K562 (cell line): ENCODE measurements around a stretch of chr20.

DNA sequence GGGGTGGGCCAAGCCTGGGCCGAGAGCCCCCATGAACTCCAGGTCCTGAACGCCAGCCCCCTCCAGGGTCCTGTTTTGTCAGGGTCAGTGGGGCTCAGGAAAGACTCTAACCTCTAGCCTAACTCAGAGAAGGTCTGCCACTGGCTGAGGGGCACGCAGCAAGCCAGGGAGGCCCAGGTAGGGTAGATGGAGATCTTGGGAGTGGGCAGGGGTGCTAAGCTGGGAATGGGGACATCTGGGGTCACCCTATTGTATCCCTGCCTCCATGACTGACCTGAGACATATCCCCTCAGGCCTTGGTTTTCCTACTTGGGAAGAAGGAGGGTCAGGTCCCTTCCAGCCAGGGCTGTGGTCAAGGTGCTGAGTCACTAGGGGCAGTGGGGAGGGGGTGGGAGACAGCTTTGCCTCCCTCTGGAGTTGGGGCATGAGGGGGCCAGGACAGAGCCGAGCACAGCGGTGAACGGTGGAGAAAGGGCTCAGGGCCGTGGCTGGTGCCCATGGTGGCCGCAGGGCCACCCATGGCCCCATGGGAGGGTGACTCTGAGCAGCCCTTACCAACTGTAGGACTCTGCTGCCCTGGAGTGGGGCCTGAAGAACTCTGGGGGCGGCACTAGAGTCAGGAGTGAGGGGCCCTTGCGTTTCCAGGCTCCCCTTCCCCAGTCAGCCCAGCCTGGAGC is 844 bp downstream of the NECAB3 start:
- RAMPAGE, long total RNA = no peak
- RRBS = no CpG with 5 or more reads among the region's 10 CpGs
PRO-cap:
- standard = bidirectional peak, plus-strand start at position 416 of the sequence, minus-strand start at position 295 of the sequence
- CoPRO, capped RNA only, 2 experiments = peak in 1 of 2 experiments; most common plus-strand start position 436 of the sequence (in 1); most common minus-strand start position 146 of the sequence (in 1)
- CoPRO, capped and uncapped RNA, 2 experiments = no peak in any of the 2 experiments
- CoPRO, uncapped RNA only, 2 experiments = no peak in any of the 2 experiments
CAGE:
- cytosol, long polyA plus RNA = no peak
- long polyA plus RNA = no peak
- nucleolus, long total RNA = no peak
- nucleus, long polyA plus RNA = no peak

DNA sequence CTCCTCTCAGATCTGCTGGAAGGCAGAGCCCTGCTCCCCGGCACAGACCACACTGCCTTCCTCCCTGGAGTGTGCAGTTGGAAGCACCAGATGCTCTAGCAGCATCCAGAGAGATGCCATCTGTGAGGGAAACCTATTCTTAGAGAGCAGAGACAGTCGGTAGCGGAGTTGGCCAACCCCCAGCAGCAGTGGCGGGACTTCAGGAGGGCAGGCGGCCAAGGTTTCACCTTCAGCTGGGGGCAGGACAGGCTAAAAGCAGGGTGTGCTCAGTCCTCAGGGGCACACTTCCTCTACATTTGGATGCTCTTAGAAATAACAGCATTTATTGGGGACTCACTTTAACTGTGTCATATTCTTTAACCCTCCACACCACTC is 16.8 kb upstream of the E2F1 start:
- RAMPAGE, long total RNA = no peak
- RRBS = no CpG with 5 or more reads among the region's 5 CpGs
PRO-cap:
- standard = no peak
- CoPRO, capped RNA only, 2 experiments = no peak in any of the 2 experiments
- CoPRO, capped and uncapped RNA, 2 experiments = no peak in any of the 2 experiments
- CoPRO, uncapped RNA only, 2 experiments = no peak in any of the 2 experiments
CAGE:
- cytosol, long polyA plus RNA = no peak
- long polyA plus RNA = no peak
- nucleolus, long total RNA = no peak
- nucleus, long polyA plus RNA = no peak

- RAMPAGE, long total RNA = no peak
- RRBS = 67% methylated on average over 3 of the region's 18 CpGs
PRO-cap:
- standard = no peak
- CoPRO, capped RNA only, 2 experiments = no peak in any of the 2 experiments
- CoPRO, capped and uncapped RNA, 2 experiments = no peak in any of the 2 experiments
- CoPRO, uncapped RNA only, 2 experiments = no peak in any of the 2 experiments
CAGE:
- cytosol, long polyA plus RNA = no peak
- long polyA plus RNA = no peak
- nucleolus, long total RNA = no peak
- nucleus, long polyA plus RNA = no peak
Measured at GRCh38 chr20:33792923-33793598, 18.1 kb upstream of the CHMP4B start.

- RAMPAGE, long total RNA = no peak
- RRBS = no CpG with 5 or more reads among the region's 9 CpGs
PRO-cap:
- standard = no peak
- CoPRO, capped RNA only, 2 experiments = no peak in any of the 2 experiments
- CoPRO, capped and uncapped RNA, 2 experiments = no peak in any of the 2 experiments
- CoPRO, uncapped RNA only, 2 experiments = no peak in any of the 2 experiments
CAGE:
- cytosol, long polyA plus RNA = no peak
- long polyA plus RNA = no peak
- nucleolus, long total RNA = no peak
- nucleus, long polyA plus RNA = no peak
Measured at GRCh38 chr20:33828153-33828861, 17.2 kb downstream of the CHMP4B start.

- RAMPAGE, long total RNA = no peak
- RRBS = 63% methylated on average over 1 of the region's 7 CpGs
PRO-cap:
- standard = no peak
- CoPRO, capped RNA only, 2 experiments = no peak in any of the 2 experiments
- CoPRO, capped and uncapped RNA, 2 experiments = no peak in any of the 2 experiments
- CoPRO, uncapped RNA only, 2 experiments = no peak in any of the 2 experiments
CAGE:
- cytosol, long polyA plus RNA = no peak
- long polyA plus RNA = no peak
- nucleolus, long total RNA = no peak
- nucleus, long polyA plus RNA = no peak
Measured at GRCh38 chr20:33836907-33837524, 25.9 kb downstream of the CHMP4B start.

GRCh38 chr20:33855853-33856341 is 44.7 kb downstream of the CHMP4B start:
- RAMPAGE, long total RNA = no peak
- RRBS = no CpG with 5 or more reads among the region's 1 CpG
PRO-cap:
- standard = no peak
- CoPRO, capped RNA only, 2 experiments = no peak in any of the 2 experiments
- CoPRO, capped and uncapped RNA, 2 experiments = no peak in any of the 2 experiments
- CoPRO, uncapped RNA only, 2 experiments = peak in 1 of 2 experiments; most common plus-strand start chr20:33856023 (in 1)
CAGE:
- cytosol, long polyA plus RNA = no peak
- long polyA plus RNA = no peak
- nucleolus, long total RNA = no peak
- nucleus, long polyA plus RNA = no peak

DNA sequence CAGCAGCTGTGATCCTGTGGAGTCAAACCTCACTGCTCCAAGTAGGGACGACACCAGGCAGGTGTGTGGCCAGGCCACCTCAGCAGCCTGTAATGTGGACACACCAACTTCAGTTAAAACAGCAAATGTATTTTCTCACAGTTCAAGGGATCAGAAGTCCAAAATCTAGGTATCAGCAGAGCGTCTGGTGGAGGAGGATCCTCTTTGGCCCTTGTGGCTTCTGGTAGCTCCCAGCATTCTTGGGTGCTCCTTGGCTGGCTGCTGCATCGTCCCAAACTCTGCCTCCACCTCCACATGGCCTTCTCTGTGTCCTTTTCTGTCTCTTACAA is 47.1 kb downstream of the CHMP4B start:
- RAMPAGE, long total RNA = no peak
- RRBS = no CpG with 5 or more reads among the region's 3 CpGs
PRO-cap:
- standard = no peak
- CoPRO, capped RNA only, 2 experiments = no peak in any of the 2 experiments
- CoPRO, capped and uncapped RNA, 2 experiments = no peak in any of the 2 experiments
- CoPRO, uncapped RNA only, 2 experiments = peak in 2 of 2 experiments; most common plus-strand start position 130 of the sequence (in 2)
CAGE:
- cytosol, long polyA plus RNA = no peak
- long polyA plus RNA = no peak
- nucleolus, long total RNA = no peak
- nucleus, long polyA plus RNA = no peak

- RAMPAGE, long total RNA = no peak
- RRBS = no CpG with 5 or more reads among the region's 17 CpGs
PRO-cap:
- standard = no peak
- CoPRO, capped RNA only, 2 experiments = no peak in any of the 2 experiments
- CoPRO, capped and uncapped RNA, 2 experiments = no peak in any of the 2 experiments
- CoPRO, uncapped RNA only, 2 experiments = peak in 2 of 2 experiments; most common plus-strand start chr20:34087771 (in 1); most common minus-strand start chr20:34087870 (in 1)
CAGE:
- cytosol, long polyA plus RNA = no peak
- long polyA plus RNA = no peak
- nucleolus, long total RNA = no peak
- nucleus, long polyA plus RNA = no peak
Measured at GRCh38 chr20:34087650-34088712, 24.1 kb downstream of the EIF2S2 start.

- RAMPAGE, long total RNA = no peak
- RRBS = no CpG with 5 or more reads among the region's 11 CpGs
PRO-cap:
- standard = no peak
- CoPRO, capped RNA only, 2 experiments = no peak in any of the 2 experiments
- CoPRO, capped and uncapped RNA, 2 experiments = no peak in any of the 2 experiments
- CoPRO, uncapped RNA only, 2 experiments = peak in 1 of 2 experiments; most common plus-strand start chr20:34098443 (in 1); most common minus-strand start chr20:34098342 (in 1)
CAGE:
- cytosol, long polyA plus RNA = no peak
- long polyA plus RNA = no peak
- nucleolus, long total RNA = no peak
- nucleus, long polyA plus RNA = no peak
Measured at GRCh38 chr20:34098053-34098698, 13.9 kb downstream of the EIF2S2 start.

DNA sequence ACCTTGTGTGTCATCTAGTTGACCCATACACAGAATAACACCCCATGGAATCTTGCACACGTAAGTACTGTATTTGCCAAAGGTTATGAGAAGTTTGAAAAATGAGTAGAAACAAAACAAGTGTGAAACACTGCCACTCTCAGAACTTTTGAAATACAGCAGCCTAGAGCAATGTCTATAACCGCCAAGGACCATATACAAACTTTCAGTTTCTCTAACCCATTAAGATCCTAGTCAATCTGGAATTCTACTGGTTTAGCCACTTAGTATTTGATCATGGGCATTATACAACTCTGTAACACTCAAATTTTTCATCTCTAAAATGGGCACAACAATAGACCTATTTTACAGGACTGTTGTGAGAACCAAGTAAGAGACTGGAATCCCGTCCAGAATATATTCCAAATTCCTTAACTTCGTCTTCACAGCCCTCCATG is 1.3 kb downstream of the EIF2S2 start:
- RAMPAGE, long total RNA = no peak
- RRBS = no CpG with 5 or more reads among the region's 4 CpGs
PRO-cap:
- standard = no peak
- CoPRO, capped RNA only, 2 experiments = no peak in any of the 2 experiments
- CoPRO, capped and uncapped RNA, 2 experiments = no peak in any of the 2 experiments
- CoPRO, uncapped RNA only, 2 experiments = peak in 1 of 2 experiments; most common minus-strand start position 285 of the sequence (in 1)
CAGE:
- cytosol, long polyA plus RNA = no peak
- long polyA plus RNA = no peak
- nucleolus, long total RNA = no peak
- nucleus, long polyA plus RNA = no peak

DNA sequence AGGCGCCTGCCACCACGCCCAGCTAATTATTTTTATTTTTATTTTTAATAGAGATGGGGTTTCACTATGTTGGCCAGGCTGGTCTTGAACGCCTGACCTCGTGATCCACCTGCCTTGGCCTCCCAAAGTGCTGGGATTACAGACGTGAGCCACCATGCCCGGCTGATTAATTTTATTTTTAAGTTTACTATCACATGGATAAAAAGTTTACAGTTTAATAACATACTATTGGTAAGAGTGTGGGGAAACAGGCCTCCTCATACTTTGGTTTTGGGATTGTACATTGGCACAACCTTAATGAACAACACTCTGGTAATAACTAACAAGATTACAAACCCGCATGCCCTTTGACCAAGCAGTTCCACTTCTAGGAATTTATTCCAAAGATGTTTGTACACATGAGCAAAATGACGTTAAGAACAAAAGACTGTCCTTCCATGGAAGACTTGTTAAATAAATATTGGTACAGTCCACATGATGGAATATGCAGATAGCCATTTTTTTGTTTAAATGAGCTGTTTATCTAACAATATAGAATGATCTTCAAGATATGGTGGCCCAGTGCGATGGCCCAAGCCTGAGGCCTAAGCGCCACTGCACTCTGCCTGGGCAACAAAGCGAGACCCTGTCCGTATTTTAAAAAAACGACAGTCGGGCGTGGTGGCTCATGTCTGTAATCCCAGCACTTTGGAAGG is 7.2 kb upstream of the AHCY start:
- RAMPAGE, long total RNA = no peak
- RRBS = no CpG with 5 or more reads among the region's 15 CpGs
PRO-cap:
- standard = no peak
- CoPRO, capped RNA only, 2 experiments = no peak in any of the 2 experiments
- CoPRO, capped and uncapped RNA, 2 experiments = no peak in any of the 2 experiments
- CoPRO, uncapped RNA only, 2 experiments = no peak in any of the 2 experiments
CAGE:
- cytosol, long polyA plus RNA = no peak
- long polyA plus RNA = no peak
- nucleolus, long total RNA = no peak
- nucleus, long polyA plus RNA = no peak

- RAMPAGE, long total RNA = no peak
- RRBS = no CpG with 5 or more reads among the region's 9 CpGs
PRO-cap:
- standard = no peak
- CoPRO, capped RNA only, 2 experiments = no peak in any of the 2 experiments
- CoPRO, capped and uncapped RNA, 2 experiments = no peak in any of the 2 experiments
- CoPRO, uncapped RNA only, 2 experiments = no peak in any of the 2 experiments
CAGE:
- cytosol, long polyA plus RNA = no peak
- long polyA plus RNA = no peak
- nucleolus, long total RNA = no peak
- nucleus, long polyA plus RNA = no peak
Measured at GRCh38 chr20:34343498-34344199, 19.4 kb upstream of the ITCH start.

- RAMPAGE, long total RNA = no peak
- RRBS = no CpG with 5 or more reads among the region's 19 CpGs
PRO-cap:
- standard = no peak
- CoPRO, capped RNA only, 2 experiments = no peak in any of the 2 experiments
- CoPRO, capped and uncapped RNA, 2 experiments = no peak in any of the 2 experiments
- CoPRO, uncapped RNA only, 2 experiments = no peak in any of the 2 experiments
CAGE:
- cytosol, long polyA plus RNA = no peak
- long polyA plus RNA = no peak
- nucleolus, long total RNA = no peak
- nucleus, long polyA plus RNA = no peak
Measured at GRCh38 chr20:34549336-34549996, 9.1 kb upstream of the MAP1LC3A start.

- RAMPAGE, long total RNA = no peak
- RRBS = no CpG with 5 or more reads among the region's 7 CpGs
PRO-cap:
- standard = no peak
- CoPRO, capped RNA only, 2 experiments = no peak in any of the 2 experiments
- CoPRO, capped and uncapped RNA, 2 experiments = no peak in any of the 2 experiments
- CoPRO, uncapped RNA only, 2 experiments = no peak in any of the 2 experiments
CAGE:
- cytosol, long polyA plus RNA = no peak
- long polyA plus RNA = no peak
- nucleolus, long total RNA = no peak
- nucleus, long polyA plus RNA = no peak
Measured at GRCh38 chr20:34560816-34561421, 2.4 kb downstream of the MAP1LC3A start.

- RAMPAGE, long total RNA = no peak
- RRBS = 98% methylated on average over 18 of the region's 60 CpGs
PRO-cap:
- standard = no peak
- CoPRO, capped RNA only, 2 experiments = no peak in any of the 2 experiments
- CoPRO, capped and uncapped RNA, 2 experiments = no peak in any of the 2 experiments
- CoPRO, uncapped RNA only, 2 experiments = no peak in any of the 2 experiments
CAGE:
- cytosol, long polyA plus RNA = no peak
- long polyA plus RNA = no peak
- nucleolus, long total RNA = no peak
- nucleus, long polyA plus RNA = no peak
Measured at GRCh38 chr20:34709895-34710622, 5.9 kb downstream of the TP53INP2 start.

DNA sequence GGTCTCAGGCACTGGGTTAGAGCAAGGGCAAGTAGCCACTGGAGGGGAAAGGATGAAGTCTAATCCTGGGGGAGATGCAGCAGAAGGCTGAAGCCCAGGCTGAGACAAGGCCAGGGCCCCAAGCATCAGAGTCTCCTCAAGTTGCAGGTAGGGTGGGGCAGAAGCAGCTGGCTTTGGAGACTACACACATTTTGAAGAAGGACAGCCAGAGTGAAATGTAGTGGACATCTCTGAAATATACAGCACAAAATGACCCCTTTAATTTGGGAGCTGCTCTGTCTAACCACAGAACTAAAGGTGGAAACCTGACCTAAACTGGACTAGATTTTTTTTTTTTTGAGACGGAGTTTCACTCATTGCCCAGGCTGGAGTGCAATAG is 9.6 kb downstream of the TP53INP2 start:
- RAMPAGE, long total RNA = no peak
- RRBS = no CpG with 5 or more reads among the region's 1 CpG
PRO-cap:
- standard = no peak
- CoPRO, capped RNA only, 2 experiments = no peak in any of the 2 experiments
- CoPRO, capped and uncapped RNA, 2 experiments = no peak in any of the 2 experiments
- CoPRO, uncapped RNA only, 2 experiments = no peak in any of the 2 experiments
CAGE:
- cytosol, long polyA plus RNA = no peak
- long polyA plus RNA = no peak
- nucleolus, long total RNA = no peak
- nucleus, long polyA plus RNA = no peak

- RAMPAGE, long total RNA = no peak
- RRBS = 100% methylated on average over 1 of the region's 12 CpGs
PRO-cap:
- standard = no peak
- CoPRO, capped RNA only, 2 experiments = no peak in any of the 2 experiments
- CoPRO, capped and uncapped RNA, 2 experiments = no peak in any of the 2 experiments
- CoPRO, uncapped RNA only, 2 experiments = peak in 2 of 2 experiments; most common minus-strand start chr20:34741000 (in 1)
CAGE:
- cytosol, long polyA plus RNA = no peak
- long polyA plus RNA = no peak
- nucleolus, long total RNA = no peak
- nucleus, long polyA plus RNA = no peak
Measured at GRCh38 chr20:34740636-34741682, 36.8 kb downstream of the TP53INP2 start.

GRCh38 chr20:34916825-34917294 is 38.7 kb downstream of the GSS start:
- RAMPAGE, long total RNA = no peak
- RRBS = no CpG with 5 or more reads among the region's 1 CpG
PRO-cap:
- standard = no peak
- CoPRO, capped RNA only, 2 experiments = no peak in any of the 2 experiments
- CoPRO, capped and uncapped RNA, 2 experiments = no peak in any of the 2 experiments
- CoPRO, uncapped RNA only, 2 experiments = peak in 1 of 2 experiments; most common plus-strand start chr20:34916988 (in 1)
CAGE:
- cytosol, long polyA plus RNA = no peak
- long polyA plus RNA = no peak
- nucleolus, long total RNA = no peak
- nucleus, long polyA plus RNA = no peak